Gastrocnemius medialis (tissue), 3 donors: ENCODE results near the genes E2F3 and GMNN.

- PRO-cap = no peak
- RAMPAGE, long total RNA, 3 experiments = no peak in any of the 3 experiments
Observed at GRCh38 chr6:19806384-19806770, 30.8 kb upstream of the ID4 start.

GRCh38 chr6:19853709-19854233 is 16.6 kb downstream of the ID4 start:
- PRO-cap = no peak
- RAMPAGE, long total RNA, 3 experiments = no peak in any of the 3 experiments

- PRO-cap = no peak
- RAMPAGE, long total RNA, 3 experiments = no peak in any of the 3 experiments
Observed at GRCh38 chr6:20138954-20139525, 73.2 kb downstream of the MBOAT1 start.

GRCh38 chr6:20183002-20183625 is 29.2 kb downstream of the MBOAT1 start:
- PRO-cap = unidirectional peak, minus-strand start at chr6:20183068
- RAMPAGE, long total RNA, 3 experiments = no peak in any of the 3 experiments

- PRO-cap = no peak
- RAMPAGE, long total RNA, 3 experiments = no peak in any of the 3 experiments
Observed at GRCh38 chr6:20206785-20207234, 5.5 kb downstream of the MBOAT1 start.

GRCh38 chr6:20209945-20210849 is 2.1 kb downstream of the MBOAT1 start:
- PRO-cap = no peak
- RAMPAGE, long total RNA, 3 experiments = no peak in any of the 3 experiments

- PRO-cap = no peak
- RAMPAGE, long total RNA, 3 experiments = no peak in any of the 3 experiments
Observed at GRCh38 chr6:20213131-20213562, 878 bp upstream of the MBOAT1 start.

- PRO-cap = no peak
- RAMPAGE, long total RNA, 3 experiments = no peak in any of the 3 experiments
Observed at GRCh38 chr6:20319227-20320437, 82.0 kb upstream of the E2F3 start.

- PRO-cap = no peak
- RAMPAGE, long total RNA, 3 experiments = no peak in any of the 3 experiments
Observed at GRCh38 chr6:20400570-20401095, 1.0 kb upstream of the E2F3 start.

- PRO-cap = unidirectional peak, plus-strand start at chr6:20401879
- RAMPAGE, long total RNA, 3 experiments = no peak in any of the 3 experiments
Observed at GRCh38 chr6:20401643-20402691, at the start of gene E2F3. Gene E2F3 (plus strand): TSS chr6:20401879.

DNA sequence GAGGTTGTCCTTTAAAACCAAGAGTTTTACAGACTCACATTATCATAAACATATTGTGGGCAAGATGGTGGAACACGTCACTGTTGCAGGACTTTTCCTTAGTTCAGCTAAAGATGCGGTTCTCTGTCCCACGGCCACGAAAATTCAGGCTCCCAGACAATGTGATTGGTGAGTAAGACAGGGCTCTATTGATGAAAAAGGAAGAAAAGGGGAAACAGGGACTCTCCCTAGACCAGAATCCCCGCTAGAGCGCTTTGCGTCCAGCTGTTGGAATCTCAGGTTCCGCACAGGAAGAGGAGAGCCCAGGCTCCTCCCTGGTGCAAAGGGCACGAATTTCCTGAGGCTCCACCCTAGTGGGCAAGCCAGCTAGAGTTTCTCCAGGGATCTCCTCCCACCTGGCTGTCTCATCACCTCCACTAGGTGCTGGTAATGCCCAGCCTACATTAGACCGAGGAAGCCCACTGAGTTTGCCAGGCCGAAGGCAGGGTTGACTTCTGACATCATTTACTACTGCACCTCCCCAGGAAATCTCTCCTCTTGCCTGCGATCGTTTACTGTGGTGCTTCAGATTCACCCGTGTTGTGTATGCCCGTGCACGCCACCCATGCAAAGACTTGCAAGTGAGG is 135.9 kb upstream of the SOX4 start:
- PRO-cap = no peak
- RAMPAGE, long total RNA, 3 experiments = no peak in any of the 3 experiments

GRCh38 chr6:21951324-21951689 is 345.5 kb downstream of the PRL start:
- PRO-cap = no peak
- RAMPAGE, long total RNA, 3 experiments = no peak in any of the 3 experiments

GRCh38 chr6:24329972-24330597 is 27.8 kb downstream of the DCDC2 start:
- PRO-cap = no peak
- RAMPAGE, long total RNA, 3 experiments = no peak in any of the 3 experiments

GRCh38 chr6:24495191-24496012 is 633 bp downstream of the ALDH5A1 start:
- PRO-cap = no peak
- RAMPAGE, long total RNA, 3 experiments = no peak in any of the 3 experiments

DNA sequence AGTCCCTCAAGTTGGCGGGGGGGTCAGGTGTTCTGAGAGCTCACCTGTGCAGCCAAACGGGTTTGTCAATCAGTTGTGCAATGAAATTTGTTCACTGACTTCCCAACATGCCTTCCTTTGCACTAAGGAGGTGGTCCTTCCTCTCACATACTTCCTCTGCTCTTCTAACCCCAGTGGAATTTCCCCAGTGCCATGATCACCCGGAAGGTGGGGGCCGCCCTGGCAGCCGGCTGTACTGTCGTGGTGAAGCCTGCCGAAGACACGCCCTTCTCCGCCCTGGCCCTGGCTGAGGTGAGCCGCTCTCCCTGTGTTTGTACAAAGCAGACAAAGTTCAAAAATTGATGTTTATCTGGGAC is 9.9 kb downstream of the ALDH5A1 start:
- PRO-cap = no peak
- RAMPAGE, long total RNA, 3 experiments = no peak in any of the 3 experiments

DNA sequence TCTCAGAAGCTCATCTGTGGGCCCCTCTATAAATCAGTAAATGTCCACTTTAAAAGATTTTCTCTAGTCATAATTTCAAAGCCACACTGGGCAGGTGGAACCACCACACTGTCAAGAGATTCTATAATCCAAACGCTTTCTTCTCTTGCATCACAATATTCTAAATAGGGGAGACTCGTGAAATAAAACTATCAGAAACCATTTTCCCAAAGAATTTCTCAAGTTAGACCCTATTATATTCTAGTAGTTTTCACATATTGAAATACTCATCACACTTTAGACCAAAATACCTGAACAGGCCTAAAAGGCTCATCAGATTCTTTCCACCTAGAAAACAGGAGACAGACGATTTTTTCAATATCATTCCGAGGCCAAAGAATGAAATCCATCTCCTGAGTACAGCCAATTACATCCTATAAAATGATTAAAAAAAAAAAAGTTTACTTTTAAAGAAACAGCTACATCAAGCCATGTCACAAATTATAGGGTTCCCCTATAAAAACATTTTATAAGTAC is 4.9 kb downstream of the C6orf62 start:
- PRO-cap = no peak
- RAMPAGE, long total RNA, 3 experiments = no peak in any of the 3 experiments

DNA sequence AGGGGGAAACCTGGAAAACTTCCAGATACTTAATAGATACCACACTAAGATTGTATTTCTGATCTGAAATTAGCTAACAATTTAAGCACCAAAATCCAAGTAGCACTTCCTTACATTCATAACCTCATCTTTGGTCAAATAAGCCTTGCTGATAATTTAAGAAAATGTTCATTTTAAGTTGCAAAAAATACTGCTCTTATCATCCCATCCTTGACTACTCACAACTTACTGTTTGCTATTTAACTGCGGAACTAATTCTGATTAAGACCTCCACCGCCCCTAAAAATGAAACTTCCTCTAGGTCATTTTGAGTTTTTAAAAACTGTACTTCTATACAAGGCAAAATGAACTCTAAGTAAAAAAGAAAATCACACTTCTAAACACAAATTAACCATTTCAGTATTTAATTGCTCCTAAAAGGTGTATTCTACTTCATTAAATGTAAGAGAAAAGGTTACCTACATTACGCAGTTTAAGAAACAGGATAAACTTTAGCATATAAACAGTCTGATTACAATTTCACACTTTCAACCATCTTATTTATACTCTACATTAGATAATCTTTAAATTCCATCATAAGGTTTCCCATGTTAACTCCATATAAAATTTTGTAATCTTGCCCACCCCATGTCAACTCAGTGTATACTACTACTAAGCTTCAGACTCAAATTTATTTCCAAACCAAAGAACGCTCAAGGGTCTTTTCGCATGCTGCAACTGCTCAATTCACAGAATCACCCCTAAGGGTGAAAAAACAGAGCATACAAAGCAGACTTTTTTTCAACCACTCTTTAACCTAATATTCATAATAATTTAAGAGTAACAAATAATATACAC is 1.1 kb downstream of the C6orf62 start:
- PRO-cap = no peak
- RAMPAGE, long total RNA, 3 experiments = no peak in any of the 3 experiments

GRCh38 chr6:24774625-24775577 is at the start of gene GMNN:
Gene GMNN (plus strand): TSS chr6:24774937.
- PRO-cap = bidirectional peak, plus-strand start at chr6:24774956, minus-strand start at chr6:24774870; unidirectional peak, plus-strand start at chr6:24775466
- RAMPAGE, long total RNA, 3 experiments = start-site peak on the plus strand in 3 of 3 experiments, at chr6:24774948-24775005 at its widest, 24 to 93 reads per replicate

GRCh38 chr6:24802838-24803230 is 4.1 kb upstream of the ARMH2 start:
- PRO-cap = no peak
- RAMPAGE, long total RNA, 3 experiments = no peak in any of the 3 experiments

- PRO-cap = no peak
- RAMPAGE, long total RNA, 3 experiments = no peak in any of the 3 experiments
Observed at GRCh38 chr6:24877154-24877491, 58.6 kb downstream of the RIPOR2 start.